Mesenchymal stem cell of Wharton's jelly (primary cell): Measurements from ENCODE around the genes LYPLA2, NIPAL3, NCMAP and SRRM1.

GRCh38 chr1:23561544-23562711 lies 2.6 kb upstream of the ID3 start:
- CAGE, long polyA plus RNA, result no peak

GRCh38 chr1:23574140-23574555 lies 14.8 kb upstream of the ID3 start:
- CAGE, long polyA plus RNA, result no peak

DNA sequence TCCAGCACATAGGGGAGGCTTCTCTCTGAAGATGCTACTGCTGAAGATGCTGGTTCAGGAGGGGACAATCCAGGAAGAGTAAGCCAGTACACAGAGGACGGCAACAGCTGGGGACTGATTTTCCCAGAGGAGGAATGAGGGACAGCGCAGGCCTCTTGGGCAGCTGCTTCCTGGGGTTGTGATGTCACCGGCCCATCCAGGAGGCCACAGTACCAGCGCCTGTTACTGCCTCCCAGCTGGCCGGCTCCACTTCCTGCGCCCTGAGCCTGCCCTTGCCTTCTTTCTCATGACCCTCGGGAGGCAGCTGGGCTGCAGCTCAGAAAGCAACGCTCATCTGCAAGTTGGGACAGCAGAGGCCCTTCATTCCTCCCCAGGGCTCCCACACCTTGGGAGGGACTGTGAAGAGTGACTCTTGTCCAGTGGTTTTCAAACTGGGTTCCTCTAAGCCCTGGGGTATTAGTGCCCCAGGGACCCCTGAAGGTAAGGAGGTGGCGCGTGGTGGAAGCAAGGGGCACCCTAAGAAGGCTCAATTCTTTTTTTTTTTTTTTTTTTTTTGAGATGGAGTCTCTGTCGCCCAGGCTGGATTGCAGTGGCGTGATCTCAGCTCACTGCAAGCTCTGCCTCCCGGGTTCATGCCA lies 22.0 kb upstream of the ID3 start:
- CAGE, long polyA plus RNA, result no peak

- CAGE, long polyA plus RNA, result no peak
These were observed 16.1 kb upstream of the ELOA start for GRCh38 chr1:23727134-23727578.

DNA sequence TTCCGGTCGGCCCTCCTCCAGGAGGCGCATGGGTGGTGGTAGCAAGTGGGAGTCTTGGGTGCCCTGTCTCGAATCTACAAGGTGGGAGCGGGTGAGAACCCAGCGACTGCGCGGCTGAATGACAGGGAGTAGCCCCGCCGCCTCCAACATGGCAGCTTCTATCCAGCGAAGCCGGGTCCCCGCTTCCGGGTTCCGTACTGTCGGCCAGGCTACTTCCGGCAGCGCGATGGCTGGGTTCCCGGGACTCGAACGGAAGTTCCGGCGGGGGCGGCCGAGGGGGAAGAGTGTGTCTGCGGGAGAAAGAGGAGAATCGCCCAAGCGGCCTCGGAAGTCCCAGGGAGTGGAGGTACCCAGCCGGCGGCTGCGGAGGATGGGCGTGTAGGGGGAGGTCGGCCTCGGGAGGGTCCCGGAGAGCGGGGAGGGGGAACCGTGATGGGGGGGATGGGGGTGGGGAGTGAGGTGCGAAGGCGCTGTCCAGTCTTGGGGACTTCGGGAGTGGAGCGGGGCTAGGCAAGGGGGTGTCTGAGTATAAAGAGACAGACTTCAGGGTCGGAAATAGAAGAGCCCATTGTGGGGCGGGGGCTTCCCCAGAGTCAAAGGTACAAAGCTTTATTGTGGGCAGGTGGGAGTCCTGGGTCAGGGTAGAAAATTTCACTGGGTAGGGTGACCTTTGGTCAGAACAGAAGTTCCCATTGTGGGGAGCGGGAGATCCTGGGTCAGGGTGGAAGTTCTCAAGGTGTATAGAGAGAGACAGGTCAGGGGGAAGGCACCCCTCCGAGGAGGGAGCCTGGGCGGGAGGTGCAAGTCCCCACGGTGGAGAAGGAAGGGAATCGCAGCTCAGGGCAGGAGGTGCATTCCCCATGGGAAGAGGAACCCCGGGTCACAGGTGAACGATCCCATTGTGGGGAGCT lies at the start of gene LYPLA2:
LYPLA2 (plus strand) TSS at position 241 of the 911 bp plus-strand sequence.
- CAGE, long polyA plus RNA, result start-site peak on the plus strand centred at position 290 of the sequence, 70 bp wide, 1,519 and 669 reads in 2 replicates

DNA sequence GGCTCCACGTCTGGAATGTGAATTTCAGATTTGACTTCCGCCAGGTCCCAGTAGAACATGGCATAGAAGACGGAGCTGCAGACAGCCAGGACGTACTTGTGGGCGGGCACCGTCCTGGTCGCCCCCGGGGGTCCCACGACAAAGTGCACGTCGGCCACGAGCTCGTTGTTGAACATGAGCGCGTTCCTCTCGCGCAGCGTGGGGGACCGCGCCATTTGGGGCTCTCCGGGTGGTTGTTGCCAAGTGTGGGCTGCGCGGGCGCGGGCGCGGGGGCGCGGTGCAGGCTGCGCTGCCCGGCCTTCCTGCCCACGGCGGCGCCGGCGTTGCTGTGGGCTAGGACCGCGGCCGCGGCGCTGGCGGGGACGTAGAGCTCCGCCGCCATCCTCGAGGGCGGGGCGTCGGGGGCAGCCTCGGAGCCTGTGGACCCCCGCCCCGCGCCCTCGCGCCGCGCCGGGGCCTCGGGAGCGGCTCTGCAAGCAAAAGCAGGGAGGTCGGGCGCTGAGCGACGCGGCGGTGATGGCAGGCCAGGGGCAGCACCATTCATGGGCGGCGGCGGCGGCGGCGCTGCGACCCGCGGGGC lies 10.5 kb downstream of the CNR2 start:
- CAGE, long polyA plus RNA, result no peak

DNA sequence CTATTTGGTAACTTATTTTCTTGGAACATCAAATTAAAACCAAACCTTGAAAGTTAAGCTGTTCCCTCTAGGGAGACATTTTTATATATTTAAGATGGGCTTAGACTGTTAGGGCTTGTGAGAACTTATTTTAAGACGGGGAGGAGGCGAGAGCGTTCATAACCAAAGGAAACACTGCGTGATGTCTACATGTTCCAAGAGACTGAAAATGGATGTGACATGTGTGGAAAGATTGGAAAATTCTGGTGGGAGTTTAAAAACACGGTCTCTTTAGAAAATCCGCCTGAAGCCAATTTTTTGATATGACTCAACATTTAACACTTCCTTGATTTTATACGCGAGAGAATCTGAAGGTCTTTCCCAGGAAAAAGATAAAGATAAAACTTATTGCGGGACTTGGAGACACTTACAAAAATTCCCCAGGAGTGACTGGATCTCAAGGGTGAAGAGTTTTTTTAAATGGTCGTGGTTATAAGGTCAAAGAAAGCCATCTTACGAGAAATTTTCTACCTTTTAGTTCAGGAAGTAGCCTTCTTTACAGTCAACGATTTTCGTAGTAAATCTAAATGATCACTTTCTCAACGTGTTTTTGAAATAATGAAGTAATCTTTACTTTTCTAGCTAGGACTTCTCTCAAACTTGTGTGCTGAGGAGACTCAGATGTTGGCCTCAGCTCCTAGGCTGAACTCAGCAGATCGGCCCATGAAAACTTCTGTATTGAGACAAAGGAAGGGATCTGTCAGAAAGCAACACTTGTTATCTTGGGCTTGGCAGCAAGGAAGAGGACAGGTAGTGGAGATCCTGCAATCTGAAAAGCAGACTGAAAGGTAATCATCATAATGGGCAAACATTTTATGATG lies 910 bp downstream of the PNRC2 start:
- CAGE, long polyA plus RNA, result no peak

GRCh38 chr1:24003488-24003936 lies 23.4 kb upstream of the SRSF10 start:
- CAGE, long polyA plus RNA, result no peak

- CAGE, long polyA plus RNA, result no peak
These were observed 6.5 kb upstream of the MYOM3 start for GRCh38 chr1:24118278-24119012.

DNA sequence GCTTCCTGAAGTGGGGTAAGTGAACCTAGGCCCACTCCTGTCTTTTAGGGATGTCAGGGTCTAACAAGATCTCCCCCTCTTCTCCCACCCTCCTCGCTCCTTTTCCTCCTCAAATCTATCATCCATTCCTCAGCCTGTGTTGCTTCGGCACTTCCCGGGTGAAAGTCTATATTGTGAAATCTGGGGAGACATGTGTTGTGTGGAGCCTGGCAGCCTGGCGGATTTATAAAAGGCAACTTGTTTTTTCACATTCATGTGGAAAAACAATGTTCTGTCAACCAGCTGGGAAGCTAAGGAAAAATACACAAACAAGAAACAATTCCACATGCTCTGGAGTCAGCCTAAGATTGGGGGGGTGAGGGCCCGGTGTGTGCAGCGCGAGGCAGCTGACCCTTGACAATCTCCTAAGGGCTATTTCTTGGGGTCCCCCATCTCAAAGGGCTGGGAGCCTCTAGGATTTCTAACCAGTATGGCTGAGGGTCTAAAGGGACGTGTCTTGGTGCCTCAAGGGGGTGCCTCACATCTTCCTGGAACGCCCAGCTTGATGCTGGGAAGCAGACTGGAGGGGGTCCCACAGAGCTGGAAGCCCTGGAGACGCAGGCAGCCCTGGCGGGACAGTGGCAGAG lies 1.2 kb downstream of the IL22RA1 start:
- CAGE, long polyA plus RNA, result no peak

DNA sequence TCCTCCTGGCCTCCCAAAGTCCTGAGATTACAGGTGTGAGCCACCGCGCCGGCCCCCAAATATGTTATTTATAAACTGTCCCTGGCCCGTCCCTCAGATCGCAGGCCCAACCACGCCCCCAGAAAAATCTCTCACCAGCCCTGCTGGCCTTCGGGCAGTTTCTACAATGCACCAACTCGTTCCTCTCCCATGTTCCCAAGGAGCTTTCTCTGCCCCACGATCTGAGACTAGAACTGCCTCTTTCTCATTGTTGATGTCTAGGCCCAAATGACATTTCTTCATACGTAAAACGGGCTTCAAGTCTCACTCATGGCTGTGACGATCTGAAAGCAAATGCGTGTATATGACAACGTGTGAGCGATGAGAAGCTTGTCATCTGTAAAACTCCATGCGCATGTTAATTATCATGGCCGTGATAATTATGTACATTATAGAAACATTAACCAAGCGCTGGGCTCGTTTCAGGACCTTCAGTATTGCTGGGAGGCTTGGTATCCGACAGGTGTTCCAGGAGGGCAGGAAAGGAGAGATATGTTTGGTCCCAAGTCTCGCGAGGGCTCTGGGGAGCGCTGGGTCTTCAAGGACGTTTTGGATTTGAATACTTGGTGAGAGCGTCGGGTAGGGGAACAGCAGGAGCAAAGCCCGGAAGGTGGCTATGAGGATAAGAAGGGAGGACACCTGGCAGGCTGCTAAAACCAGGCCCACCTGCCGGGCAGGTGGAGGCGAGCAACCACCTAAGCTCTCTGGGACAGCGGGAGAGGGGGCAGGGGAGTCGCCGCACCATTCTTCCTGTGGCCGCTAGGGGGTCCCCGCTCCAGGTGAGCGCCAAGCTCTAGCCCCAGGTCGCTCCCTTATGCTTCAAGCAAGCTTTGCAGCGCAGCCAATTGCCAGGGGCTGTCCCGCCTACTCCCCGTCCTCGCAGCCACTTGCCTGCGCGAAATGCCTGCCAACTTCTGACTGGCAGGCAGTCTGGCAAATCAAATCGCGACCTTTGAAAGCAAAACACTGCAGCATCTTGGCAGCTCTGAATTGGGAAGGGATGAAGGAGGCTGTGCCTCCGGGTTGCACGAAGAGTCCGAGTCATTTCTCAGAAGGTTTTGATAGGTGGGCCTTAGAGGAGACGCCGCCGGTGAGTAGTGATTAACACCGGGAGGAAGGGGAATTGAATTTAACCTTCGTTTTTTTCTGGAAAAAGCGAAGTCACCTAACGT lies at the start of gene NIPAL3:
NIPAL3 (plus strand) TSS at position 1,027 of the 1,211 bp plus-strand sequence.
- CAGE, long polyA plus RNA, result no peak

GRCh38 chr1:24555821-24556405 lies at the start of gene NCMAP:
TSS of gene NCMAP (plus strand) at chr1:24556087.
- CAGE, long polyA plus RNA, result no peak

DNA sequence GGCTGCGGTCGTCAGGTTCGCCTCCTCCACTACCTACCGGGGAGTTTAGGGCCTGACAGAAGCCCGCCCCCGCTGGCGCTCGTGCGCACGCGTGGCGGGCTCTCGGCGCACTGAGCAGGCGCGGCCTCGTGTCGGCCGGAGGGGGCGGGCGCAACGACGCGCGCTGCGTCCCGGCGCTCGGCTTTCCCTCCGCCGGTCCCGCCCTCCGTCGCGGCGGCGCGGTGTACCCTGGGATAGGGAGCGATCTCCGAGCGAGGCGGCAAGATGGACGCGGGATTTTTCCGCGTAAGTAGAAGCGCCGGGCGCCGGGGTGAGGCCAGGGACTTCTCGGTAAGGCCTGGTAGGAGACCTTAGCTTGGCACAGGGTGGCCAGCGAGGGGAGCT lies at the start of gene SRRM1:
SRRM1 (plus strand) TSS at position 240 of the 384 bp plus-strand sequence.
- CAGE, long polyA plus RNA, result no peak

- CAGE, long polyA plus RNA, result no peak
These were observed 29.7 kb downstream of the SRRM1 start for GRCh38 chr1:24672724-24673356.

- CAGE, long polyA plus RNA, result no peak
These were observed 39.8 kb upstream of the CLIC4 start for GRCh38 chr1:24705172-24706130.

- CAGE, long polyA plus RNA, result no peak
These were observed 2.8 kb downstream of the CLIC4 start for GRCh38 chr1:24747961-24748522.

DNA sequence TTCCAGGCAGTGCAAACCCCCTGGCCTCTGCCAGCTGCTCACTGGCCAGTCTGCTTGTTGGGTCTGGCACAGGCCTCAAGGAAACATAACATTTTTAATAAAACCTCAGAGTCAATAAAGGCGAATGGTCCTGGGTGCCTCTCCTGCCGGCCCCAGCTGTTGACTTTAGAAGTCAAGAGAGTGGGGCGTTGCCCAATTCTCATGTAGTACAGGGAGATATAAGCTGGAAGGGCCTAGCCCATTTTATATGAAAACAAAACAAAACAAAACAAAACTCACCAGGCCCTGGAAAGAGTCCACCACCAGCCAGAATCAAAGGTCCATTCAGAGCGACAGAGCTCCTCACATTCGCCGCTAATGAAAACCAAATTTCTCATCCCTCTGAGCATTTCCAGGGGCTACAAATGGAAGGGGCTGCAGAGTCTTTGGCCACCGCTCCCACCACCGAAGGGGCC lies 36.5 kb downstream of the RUNX3 start:
- CAGE, long polyA plus RNA, result no peak

- CAGE, long polyA plus RNA, result no peak
These were observed 14.7 kb downstream of the RUNX3 start for GRCh38 chr1:24915444-24915756.

DNA sequence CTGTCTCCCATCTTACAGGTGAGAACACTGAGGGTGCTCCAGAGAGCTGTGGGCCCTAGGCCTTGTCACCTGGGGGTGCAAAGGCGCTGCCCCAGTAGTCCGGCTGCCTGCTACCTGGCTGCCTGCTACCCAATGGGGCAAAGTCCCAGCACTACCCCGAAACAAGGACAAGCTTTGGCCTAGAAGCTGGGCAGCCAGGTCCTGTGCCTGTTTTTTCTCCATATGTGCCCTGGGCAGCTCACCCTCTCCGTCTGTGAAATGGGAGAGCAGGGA lies 17.0 kb upstream of the RUNX3 start:
- CAGE, long polyA plus RNA, result no peak

DNA sequence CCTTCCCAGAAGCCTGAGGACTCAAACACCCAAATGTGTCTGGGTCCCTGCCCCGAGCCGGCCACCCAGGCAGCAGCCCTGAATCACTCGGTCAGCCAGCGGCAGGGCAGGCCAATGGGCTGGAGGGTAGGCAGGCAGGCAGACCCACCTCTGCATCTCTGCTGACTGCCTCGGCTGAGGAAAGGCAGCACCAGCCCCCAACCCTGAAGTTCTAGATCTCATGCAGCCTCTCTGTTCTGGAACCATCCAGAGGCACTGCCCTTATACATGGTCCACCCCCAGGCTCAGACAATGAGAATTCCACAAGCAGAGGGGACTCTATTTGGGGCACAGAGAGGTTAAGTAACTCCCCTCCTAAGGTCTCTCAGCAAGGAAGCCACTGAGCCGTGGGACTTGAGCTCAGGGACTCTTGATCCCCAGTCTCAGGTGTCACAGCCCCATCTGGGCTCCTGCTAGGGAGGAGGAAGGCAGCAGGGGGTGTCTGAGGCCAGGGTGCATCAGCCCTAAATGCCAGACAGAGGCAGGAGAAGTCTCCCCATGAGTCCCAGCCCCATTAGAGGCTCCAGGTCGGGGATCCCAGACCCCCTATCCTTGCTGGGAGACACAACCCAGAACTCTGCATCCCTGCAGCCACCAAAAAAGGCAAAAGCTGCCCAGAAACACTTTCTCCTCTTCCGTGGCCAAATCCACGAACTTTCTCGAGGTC lies 33.3 kb upstream of the RUNX3 start:
- CAGE, long polyA plus RNA, result no peak